Aortic smooth muscle cell (primary cell): ENCODE data around the gene ASB10.

- RRBS = 3% methylated on average over 2 of the region's 8 CpGs
Measured at GRCh38 chr7:150631299-150631879, 796 bp downstream of the GIMAP6 start.

DNA sequence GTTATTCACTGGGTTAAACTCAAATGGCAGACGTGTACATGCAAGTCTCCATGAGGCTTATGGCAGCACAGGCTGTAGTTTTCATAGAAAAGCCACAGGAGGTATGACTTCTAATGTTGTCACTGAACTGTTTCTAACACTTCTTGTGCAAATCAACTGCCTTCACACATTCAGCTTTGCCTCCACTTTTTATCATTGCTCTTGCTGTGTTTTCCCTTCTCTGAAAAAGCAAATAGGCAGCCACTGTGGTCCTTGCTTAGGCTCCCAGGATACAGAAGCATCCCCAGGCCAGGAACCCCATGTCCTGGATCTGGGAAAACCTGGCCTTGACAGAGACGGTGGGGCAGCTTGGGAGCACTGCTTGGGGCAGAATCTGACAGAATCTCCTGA, 5.2 kb upstream of the GIMAP5 start:
- RRBS = no CpG with 5 or more reads among the region's 2 CpGs

- RRBS = no CpG with 5 or more reads among the region's 9 CpGs
Measured at GRCh38 chr7:150738197-150739355, 1.4 kb downstream of the GIMAP5 start.

DNA sequence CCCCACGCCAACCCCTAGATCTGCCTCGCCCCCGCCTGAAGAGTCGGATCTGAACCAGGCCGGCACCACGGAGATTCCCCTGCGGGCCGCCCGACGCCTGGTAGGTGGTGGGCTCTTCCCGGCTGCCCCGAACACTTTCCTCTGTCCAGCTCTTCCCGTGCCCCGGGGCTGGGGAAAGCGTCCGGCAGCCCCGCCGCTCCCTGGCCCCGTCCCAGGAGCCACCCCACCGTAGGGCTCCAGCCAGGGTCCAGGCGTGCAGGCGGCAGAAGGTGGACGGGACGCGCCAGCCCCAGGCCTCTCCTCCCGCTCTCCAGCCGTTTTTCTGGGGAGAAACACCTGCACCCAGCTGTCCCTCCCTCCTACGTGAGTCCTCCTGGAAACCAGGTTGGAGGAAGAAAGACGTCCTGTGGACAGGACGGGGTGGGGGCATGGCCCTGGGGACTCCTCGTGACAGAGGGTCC, 339 bp downstream of the TMEM176B start:
- RRBS = 10% methylated on average over 13 of the region's 31 CpGs

GRCh38 chr7:150801128-150801996, 793 bp downstream of the TMEM176A start:
- RRBS = 6% methylated on average over 8 of the region's 32 CpGs

- RRBS = no CpG with 5 or more reads among the region's 8 CpGs
Measured at GRCh38 chr7:150897477-150897824, 45.1 kb downstream of the AOC1 start.

GRCh38 chr7:150901104-150901796, 48.9 kb downstream of the AOC1 start:
- RRBS = no CpG with 5 or more reads among the region's 12 CpGs

GRCh38 chr7:151012797-151013311, 11.4 kb downstream of the ATG9B start:
- RRBS = no CpG with 5 or more reads among the region's 19 CpGs

GRCh38 chr7:151125146-151125758, 39.0 kb downstream of the AGAP3 start:
- RRBS = 25% methylated on average over 5 of the region's 26 CpGs

- RRBS = no CpG with 5 or more reads among the region's 18 CpGs
Measured at GRCh38 chr7:151141778-151142230, 25.7 kb downstream of the GBX1 start.

DNA sequence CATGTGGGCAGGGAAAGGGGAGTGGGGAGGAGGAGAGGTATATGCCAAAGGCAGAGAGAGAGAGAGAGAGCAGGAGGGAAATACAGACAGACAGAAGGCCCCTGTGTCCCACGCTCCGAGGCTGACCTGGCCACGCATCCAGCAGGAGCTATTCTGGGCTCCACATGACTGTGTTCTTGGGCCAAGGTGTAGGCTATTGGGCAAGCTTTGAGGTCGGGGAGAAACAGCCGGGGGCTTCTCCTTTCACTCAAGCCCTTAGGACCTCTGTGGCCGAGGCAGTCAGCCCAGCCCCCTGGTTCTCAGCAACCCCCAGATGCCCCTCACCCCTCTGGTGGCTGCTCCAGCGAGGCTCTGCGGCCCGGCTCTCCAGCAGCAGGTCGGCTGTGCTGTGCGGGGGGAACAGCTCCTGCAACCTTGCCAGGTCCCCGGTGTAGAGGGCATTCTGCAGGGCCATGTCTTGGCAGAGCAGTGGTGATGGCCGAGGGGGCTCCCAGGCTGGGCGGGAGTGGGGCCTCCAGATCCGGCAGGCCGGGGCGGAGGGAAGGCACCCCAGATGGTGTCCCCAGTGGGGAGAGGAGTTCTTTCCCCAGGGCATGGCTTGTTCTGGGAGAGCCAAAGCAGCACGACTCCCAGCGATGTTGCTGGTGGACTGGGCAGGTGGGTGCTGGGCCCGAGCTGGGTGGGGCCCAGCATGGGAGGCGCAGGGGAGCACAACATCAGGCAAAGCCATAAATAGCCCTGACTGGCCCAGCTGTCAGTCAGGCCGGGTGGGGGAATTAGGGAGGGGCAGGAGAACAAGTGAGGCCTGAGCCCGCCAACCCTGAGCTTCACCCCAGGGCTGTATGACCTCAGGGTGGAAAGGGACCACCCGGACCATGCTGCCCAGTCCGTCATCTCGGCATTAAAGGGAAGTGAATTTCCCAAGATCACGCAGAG, at the start of gene ASB10:
TSS of gene ASB10 (minus strand) at position 123 of the 936 bp plus-strand sequence.
- RRBS = 41% methylated on average over 8 of the region's 27 CpGs

DNA sequence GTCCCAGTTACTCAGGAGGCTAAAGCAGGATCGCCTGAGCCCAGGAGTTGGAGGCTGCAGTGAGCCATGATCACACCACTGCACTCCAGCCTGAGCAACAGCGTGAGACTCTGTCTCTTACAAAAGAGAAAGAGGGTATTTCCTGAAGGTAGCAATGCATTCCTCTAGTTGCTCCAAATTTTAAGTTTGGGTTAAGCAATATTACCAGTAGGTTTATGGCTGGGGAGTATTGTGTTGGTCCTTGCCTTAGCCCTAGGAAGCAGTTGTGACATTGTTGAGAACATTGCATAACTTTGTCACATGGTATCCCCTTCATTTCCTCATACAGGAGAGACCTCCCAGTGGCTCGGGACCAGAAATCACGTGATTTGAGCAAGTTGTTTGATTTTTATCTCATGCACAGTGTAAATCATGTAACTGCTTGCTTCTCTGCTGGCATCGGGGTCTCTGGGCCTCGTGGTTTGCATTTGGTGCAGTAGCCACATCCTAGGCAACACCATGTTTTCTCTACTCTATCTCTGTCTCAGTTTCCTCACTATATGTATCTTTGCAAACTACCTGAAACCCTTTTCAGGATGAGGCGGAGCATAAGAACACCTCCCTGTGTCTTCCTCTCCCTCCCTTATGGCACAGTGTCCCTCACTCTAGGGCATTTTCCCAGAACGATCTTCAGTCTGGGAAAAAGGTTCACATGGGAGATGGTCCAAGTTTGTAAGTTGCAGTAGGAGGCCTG, 23.5 kb upstream of the SMARCD3 start:
- RRBS = no CpG with 5 or more reads among the region's 8 CpGs

GRCh38 chr7:151351054-151351668, 9.5 kb downstream of the NUB1 start:
- RRBS = no CpG with 5 or more reads among the region's 9 CpGs

DNA sequence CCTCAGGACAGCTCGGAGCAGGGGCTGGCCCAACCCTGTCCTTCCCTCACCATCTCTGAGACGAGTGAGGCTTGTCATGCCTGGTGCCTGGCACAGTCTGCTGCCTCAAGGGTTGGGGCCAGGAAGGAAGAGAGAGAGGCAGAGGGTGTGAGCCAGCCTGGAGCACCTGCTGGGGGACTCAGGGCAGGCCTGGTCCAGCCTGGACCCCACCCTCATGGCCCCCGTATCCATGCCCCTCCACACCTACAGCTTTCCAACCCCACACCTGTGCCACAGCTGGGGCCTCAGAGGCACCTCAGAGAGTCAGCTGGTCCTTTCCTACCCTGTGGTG, 6.6 kb downstream of the CRYGN start:
- RRBS = no CpG with 5 or more reads among the region's 3 CpGs

DNA sequence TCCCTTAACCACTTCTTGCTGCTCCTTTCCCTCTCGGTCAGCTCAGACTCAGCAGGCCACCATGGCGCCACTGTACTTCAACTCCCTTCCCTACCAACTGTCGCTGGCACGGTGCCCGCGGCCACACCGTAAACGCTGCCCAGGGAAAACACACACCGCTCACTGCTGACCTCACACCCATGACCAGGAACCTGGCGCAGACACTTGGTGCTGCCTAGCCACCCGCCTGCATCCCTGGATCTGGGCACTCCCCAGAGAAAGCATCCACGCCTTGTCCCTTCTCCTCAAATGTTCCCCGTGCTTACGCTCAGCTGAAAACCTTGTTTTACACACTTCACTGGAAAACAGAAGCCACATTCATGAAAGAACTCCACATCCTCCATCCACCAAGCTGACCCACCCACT, 28.4 kb upstream of the CRYGN start:
- RRBS = no CpG with 5 or more reads among the region's 14 CpGs

DNA sequence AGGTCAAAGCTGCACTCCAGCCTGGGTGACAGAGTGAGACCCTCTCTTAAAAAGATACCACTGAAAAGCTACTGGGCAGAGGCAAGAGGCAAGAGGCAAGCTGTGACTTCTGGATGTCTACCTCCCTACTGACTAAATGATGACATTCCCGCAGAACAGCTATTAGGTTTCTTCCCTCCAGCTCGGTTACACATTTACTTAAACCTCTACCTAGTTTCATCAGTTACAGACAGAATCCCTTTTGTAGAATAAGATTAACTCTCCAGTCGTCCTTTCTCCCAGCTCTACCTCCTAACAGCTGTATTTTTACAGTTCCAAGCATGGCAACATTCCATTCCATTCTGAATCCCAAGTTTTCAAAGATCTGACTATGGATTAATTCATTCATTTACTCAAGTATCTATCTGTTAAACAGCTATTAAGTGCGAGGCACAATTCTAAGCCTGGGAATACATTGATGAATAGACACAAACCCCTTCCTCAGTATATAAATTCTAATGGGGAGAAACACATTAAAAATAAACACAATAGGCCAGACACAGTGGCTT, 21.1 kb downstream of the RHEB start:
- RRBS = no CpG with 5 or more reads among the region's 4 CpGs

DNA sequence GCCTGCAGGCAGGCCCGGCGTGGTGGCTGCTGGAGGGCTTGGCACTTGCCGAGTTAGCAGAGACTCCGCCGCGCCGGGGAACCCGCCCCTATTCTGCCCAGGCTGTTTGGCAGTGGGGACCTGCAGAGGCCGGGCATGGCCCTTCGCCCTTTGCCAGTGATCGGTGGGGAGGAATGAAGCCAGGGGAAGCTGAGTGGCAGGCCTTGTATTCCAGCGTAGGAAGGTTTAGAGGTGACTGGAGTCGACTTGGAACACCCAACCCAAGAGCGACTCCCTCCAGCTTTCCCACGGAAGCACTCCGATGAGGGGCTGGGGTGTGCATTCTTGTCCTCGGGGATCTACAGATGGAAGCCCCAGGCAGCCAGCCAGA, 1.0 kb upstream of the RHEB start:
- RRBS = 17% methylated on average over 9 of the region's 17 CpGs

- RRBS = no CpG with 5 or more reads among the region's 10 CpGs
Measured at GRCh38 chr7:151629217-151629594, 109.5 kb upstream of the RHEB start.

DNA sequence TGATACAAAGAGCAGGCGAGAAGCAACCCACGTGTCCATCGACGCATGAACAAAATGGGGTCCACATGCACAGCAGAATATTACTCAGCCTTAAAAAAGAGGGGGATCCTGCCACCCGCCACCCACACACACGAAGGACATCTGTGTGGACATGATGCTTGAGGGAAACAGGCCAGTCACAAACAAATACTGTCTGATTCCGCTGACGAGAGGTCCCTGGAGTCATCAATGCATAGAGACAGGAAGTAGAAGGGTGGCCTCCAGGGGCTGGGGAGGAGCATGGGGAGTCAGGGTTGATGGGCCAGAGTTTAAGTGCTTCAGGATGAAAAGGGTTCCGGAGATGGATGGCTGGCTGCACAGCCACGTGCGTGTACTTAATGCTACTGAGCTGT, 151.8 kb downstream of the PRKAG2 start:
- RRBS = no CpG with 5 or more reads among the region's 11 CpGs

- RRBS = no CpG with 5 or more reads among the region's 13 CpGs
Measured at GRCh38 chr7:151733890-151734714, 142.8 kb downstream of the PRKAG2 start.